GM23338 (cell line): ENCODE results near the genes AKNAD1 and GPSM2.

- PRO-cap = bidirectional peak, plus-strand start at chr1:107937035, minus-strand start at chr1:107936884
- RAMPAGE, long total RNA = no peak
These were observed 28.1 kb downstream of the VAV3 start for GRCh38 chr1:107936827-107937290.

DNA sequence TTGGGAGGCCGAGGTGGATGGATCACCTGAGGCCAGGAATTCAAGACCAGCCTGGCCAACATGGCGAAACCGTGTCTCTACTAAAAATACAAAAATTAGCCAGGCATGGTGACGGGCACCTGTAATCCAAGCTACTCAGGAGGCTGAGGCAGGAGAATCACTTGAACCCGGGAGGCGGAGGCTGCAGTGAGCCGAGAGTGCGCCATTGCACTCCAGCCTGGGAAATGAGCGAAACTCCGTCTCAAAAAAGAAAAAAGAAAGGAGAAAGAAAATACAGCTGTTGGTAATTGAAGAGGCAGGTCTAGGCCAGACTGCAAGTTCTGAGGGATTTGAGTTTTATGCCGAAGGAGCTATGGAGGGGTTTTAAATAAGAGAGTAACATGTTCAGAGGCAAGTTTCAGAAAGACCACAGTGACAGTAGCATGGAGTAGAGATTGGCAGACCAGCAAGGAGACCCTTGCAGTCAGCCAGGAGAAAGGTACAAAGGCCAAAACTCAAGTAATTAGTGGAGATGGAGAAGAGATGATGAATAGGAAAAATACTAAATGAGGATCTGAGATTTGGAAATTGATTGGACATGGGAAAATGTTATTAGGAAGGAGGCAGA is 38.9 kb downstream of the HENMT1 start:
- PRO-cap = no peak
- RAMPAGE, long total RNA = no peak

DNA sequence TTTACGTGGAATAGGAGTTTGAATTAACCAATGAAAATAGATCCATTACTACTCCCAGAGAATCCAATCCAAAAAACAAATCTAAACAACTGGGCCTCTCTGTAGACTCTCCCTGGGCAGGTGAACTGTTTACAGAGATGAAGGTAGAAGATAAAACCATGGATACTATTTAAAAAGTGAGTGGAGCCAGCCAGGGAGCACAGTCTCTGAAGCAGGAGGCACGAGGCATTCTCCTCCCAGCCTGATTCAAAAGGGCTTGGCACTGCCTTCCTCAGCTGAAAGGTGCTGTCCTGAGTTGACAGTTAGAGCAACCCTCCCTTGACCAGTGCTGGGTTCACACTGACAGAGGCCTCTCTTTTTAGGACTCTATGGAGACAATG is 36.9 kb downstream of the HENMT1 start:
- PRO-cap = no peak
- RAMPAGE, long total RNA = no peak

DNA sequence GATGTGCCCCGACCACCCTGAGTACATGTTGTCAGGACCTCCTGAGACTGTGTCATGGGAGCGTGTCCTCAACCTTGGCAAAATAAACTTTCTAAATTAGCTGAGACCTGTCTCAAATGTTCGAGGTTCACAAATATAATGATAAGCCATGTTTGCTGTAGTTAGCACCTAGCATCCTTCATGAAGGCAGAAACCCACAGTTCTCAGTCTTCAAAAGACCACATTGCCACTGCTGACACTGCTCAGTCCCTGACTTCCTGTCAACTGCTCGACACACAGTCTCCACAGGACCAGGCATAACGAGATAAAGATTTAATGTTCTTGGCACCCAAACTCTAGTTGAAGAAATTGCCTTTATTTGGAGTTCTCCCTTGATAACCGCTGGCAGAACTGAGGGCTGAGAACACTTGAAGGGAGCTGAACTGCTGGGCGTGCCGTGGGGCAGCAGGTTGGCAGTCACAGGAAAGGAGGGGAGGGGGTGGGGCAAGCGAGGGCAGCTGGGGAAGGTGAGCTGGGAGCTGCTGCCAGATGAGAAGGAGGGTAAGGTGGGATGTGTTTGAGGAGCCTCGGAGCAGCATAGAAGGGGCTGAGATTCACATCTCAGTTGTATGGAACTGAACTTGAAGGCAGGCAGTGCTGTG is 16.0 kb downstream of the HENMT1 start:
- PRO-cap = no peak
- RAMPAGE, long total RNA = no peak

- PRO-cap = no peak
- RAMPAGE, long total RNA = no peak
These were observed 15.3 kb downstream of the HENMT1 start for GRCh38 chr1:108645452-108646183.

DNA sequence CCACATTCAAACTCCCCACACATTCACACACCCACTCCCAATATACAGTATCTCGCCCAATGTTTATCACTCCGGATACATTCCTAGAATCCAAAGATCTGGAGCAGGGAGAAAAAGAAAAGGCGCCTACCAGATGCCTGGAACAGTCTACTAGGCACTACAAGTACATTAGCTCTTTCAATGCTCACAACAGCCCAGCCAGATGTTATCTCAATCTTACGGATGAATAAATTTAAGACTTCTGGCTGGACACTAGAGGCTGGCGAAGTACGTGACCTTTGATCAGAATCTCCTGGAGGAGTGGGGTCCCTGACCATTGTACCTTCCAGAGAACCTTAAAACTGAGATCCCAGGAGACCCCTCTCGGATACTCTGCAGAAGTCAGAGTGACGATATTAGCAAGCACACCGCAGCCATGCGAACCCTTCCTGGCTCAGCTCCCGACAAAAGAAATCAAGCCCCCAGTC is 460 bp upstream of the PRPF38B start:
- PRO-cap = bidirectional peak, plus-strand start at position 384 of the sequence, minus-strand start at position 343 of the sequence
- RAMPAGE, long total RNA = no peak

DNA sequence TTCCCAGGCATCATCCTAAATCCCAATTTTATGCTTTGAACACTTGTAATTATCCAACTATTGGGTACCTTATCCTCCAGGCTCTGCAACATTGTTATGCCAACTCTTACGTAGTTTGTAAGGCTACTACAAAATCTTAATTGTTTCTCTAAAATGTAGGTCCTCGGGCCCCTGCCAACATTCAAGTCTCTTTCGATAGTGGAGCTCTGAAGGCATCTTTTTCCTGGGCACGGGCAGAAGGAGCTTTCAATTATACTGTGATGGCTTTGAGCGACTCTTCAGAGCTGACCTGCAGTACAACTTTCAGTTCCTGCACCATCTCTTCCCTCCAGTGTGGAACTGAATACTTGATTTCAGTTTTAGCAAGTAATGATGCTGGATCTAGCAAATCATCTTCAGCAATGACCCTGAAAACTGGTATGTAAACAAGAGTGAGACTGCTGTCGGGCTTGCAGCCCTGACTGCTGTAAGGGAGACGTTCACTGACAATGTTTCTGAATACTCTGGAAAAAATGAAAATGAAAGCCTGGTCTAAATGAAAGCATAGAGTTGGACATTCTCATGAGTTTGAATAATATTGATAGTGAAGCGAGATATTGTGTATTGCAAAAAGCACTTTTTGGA is 9.6 kb downstream of the FNDC7 start:
- PRO-cap = no peak
- RAMPAGE, long total RNA = no peak

- PRO-cap = no peak
- RAMPAGE, long total RNA = no peak
These were observed 4.4 kb downstream of the AKNAD1 start for GRCh38 chr1:108852541-108852924.

- PRO-cap = no peak
- RAMPAGE, long total RNA = no peak
These were observed at the start of gene AKNAD1 for GRCh38 chr1:108856960-108857377. Gene AKNAD1, minus strand, starts transcription at chr1:108857094.

DNA sequence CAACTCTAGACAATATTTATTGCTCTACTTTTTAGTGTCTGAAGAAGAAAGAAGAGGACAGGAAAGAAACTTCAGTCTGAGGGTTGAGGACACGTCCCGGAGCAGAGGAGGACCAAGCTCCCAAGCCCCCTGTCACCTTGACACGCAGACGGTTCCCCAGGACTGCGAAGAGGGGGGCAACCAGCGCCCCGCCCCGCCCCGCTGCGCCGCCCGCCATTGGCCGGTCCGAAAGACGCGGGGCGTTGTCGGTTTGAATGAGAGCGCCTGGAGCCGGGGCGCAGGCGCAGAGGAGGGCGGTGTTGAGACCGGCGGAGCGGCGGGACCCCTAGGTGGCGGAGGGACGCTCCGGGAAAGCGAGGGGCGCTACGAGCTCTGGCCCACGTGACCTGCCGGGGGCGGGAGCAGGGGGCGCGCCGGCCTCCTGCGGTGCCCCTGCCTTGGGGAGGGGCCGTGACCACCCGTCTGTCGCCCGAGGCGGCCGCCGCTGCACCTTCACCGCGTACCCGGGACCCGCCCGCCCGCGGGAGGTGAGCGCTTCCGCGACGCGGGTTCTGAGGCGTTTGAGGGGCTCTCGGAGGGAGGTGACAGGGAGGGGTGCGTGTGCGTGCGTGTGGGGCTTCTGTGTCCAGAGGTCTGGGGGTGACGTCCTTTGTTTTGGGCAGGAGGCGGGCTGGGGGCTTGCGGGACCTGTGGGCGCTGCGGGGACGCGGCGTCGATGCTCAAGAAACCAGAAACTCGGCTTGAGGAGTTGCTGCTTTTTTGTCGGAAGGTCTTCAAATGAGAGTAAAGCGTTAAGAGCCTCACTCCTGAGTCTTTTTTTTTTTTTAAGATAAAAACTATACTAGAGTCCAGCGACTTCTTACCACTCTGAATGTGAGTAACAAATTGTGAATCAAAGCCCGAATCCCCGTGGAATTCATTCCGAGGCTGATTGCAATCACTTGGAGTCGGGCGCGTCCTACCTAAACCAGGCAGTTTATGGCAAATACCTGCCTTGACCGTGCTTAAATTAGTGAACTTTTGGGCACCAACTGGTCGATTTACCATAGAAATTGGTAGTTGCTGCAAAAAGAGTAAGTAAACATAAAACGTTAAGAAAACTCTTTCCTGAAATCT is at the start of gene GPSM2:
GPSM2 (plus strand) TSS at position 284 of the 1,116 bp plus-strand sequence.
- PRO-cap = bidirectional peak, plus-strand start at position 284 of the sequence, minus-strand start at position 166 of the sequence; bidirectional peak, plus-strand start at position 652 of the sequence, minus-strand start at position 553 of the sequence; unidirectional peak, minus-strand start at position 980 of the sequence
- RAMPAGE, long total RNA = no peak

- PRO-cap = no peak
- RAMPAGE, long total RNA = no peak
These were observed 21.0 kb downstream of the GPSM2 start for GRCh38 chr1:108897748-108898146.

DNA sequence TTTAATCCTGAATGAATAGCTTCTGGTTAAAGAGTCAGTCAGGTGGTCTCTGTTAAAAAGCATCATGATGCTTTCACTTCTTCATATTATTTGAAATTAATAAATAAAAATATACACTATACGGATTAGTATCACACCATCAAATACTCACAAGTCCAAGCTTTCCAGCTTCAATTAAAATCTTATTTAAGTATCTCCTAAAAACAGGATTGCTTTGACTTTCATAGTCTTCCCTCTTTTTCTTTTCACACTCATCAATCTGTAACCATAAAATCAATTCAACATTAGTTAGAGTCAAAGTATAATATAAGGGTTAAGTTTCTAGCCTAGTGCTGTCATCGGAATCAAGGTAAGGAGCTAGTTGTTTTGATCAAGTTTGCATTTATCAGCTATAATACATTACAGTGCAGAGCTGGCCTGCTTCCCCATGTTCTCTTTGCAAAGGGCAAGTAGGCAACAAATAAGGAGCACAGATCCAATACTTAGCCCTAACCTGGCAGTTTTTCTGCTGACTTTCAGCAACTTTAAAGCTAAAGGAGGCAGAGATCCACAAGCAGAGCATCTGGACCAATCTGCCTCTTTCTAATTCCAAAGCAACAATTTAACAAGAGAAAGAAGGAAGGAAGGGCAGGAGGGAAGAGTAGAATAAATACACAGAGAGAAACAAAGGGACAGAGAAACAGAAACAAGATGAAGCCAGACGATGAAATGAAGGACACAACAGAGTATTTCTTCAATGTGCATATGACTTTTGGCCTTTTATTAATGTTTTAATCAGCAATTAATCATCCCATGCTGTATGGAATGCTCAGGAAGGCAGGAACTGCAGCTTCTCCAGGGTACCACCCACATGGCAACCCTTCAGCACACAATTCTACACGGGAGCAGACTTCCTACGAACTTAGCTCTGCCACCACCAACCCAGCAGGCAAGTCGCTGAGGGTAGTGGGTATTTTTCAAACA is 15.5 kb downstream of the CLCC1 start:
- PRO-cap = bidirectional peak, plus-strand start at position 674 of the sequence, minus-strand start at position 505 of the sequence
- RAMPAGE, long total RNA = no peak

DNA sequence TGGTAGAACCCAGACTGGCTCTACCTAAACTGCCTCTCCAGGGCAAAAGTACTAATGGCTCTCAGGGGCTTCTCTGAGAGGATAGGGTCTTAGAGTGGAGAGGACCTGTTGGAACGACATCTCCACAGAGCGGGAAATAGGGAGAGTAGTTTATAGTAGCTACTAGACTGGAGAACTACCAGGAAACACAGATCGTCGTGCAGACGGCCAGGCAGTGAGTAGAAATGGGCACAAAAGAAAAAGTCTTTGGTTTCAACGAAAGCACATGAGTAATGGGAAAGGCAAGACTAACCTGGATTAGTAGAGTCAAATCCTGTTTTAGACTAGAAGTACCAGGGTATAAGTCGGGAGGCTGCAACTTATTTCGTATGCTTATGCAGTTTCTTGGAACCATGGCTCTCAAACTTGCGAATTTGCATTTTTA is 1.3 kb downstream of the CLCC1 start:
- PRO-cap = no peak
- RAMPAGE, long total RNA = no peak

GRCh38 chr1:109116333-109116802 is 2.5 kb downstream of the ELAPOR1 start:
- PRO-cap = no peak
- RAMPAGE, long total RNA = no peak

DNA sequence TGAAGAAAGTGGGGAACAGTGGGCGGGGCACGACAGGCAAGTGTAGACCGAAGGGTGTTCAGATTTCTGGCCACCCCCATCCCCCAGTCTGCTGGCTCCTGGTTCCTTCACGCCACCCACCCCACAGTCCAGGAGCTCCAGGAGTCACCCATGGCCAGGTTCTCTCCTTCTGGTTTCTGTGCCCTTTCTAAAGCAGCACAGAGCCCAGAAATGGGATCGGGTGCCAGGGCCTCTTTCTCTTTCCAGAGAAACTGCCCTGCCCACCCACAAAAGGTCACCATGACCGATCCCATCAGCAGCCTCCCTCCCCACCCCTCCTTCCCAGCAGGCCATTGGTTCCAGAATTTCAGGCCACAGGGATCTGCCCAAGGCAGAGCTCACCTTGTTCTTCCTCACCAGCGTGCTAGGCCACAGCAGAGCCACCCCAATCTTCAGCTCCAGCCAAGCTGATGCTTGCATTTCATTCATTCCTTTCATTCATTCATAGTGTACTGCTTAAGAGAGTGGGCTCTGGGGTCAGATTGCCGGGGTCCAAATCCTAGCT is 3.1 kb upstream of the CELSR2 start:
- PRO-cap = no peak
- RAMPAGE, long total RNA = no peak

DNA sequence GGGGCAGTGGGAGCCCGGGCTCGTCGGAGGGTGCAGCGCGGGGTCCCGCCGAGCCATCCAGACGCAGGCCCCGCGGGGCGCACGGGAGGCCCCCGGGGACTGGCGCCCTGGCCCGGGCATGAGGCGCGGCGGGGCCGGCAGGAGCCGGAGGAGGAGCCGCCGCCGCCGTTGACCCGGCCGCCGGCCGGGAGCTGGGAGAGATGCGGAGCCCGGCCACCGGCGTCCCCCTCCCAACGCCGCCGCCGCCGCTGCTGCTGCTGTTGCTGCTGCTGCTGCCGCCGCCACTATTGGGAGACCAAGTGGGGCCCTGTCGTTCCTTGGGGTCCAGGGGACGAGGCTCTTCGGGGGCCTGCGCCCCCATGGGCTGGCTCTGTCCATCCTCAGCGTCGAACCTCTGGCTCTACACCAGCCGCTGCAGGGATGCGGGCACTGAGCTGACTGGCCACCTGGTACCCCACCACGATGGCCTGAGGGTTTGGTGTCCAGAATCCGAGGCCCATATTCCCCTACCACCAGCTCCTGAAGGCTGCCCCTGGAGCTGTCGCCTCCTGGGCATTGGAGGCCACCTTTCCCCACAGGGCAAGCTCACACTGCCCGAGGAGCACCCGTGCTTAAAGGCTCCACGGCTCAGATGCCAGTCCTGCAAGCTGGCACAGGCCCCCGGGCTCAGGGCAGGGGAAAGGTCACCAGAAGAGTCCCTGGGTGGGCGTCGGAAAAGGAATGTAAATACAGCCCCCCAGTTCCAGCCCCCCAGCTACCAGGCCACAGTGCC is 727 bp downstream of the CELSR2 start:
- PRO-cap = no peak
- RAMPAGE, long total RNA = no peak

DNA sequence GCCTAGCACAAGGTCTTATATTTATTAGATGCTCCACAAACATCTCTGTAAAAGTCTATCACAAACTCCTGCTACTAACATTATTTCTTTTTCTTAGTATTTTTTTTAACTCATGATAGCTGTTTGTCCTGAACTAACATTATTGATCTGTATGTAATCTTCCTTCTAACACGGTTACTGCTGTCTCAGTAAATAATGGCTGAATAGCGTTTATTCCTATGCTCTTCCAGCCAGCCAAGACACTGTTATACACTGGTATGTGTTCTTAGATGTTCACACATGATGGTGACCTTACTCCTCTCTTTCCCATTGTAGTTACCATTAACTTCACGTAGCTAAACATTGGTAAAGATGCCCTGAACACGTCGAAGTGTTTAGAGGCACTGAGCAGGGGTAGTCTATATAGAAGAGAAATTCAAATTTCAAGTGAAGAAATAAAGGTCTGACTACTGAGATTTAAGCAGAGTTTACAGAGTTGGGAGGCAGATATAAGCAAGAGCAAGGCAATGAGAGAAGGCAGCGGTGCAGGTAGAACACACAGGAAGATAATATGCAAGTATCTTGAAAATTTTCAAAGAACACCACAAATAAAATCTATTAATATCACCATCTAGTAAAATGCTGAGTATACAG is 20.3 kb downstream of the SORT1 start:
- PRO-cap = no peak
- RAMPAGE, long total RNA = no peak

DNA sequence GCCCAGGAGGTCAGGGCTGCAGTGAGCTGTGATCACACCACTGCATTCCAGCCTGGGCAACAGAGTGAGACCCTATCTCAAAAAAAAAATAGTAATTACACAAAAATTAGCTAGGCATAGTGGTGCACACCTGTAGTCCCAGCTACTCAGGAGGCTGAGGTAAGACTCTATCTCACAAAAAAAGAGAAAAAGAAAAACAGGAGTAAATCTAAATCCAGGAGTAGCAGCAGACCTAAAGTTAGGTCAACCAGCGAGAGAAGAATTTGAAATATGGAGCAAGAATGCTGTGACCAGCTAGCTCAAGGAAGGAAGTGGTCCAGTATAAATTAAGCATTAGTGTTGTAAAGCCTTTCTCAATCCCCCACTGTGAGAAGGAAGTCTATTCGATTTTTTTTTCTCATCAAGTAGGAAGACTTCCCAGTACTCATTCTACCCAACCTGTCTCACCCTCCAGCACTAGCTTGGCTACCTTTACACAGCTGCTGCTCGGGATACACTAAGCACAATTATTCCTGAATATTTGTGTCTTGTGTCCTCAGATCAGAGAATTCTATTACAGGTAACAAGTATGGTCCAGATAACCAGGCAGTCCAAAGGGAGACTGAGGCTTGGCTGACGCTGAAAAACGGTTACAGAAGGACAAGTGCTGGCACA is 1.6 kb downstream of the SORT1 start:
- PRO-cap = bidirectional peak, plus-strand start at position 427 of the sequence, minus-strand start at position 272 of the sequence
- RAMPAGE, long total RNA = no peak

GRCh38 chr1:109503895-109504289 is 5.6 kb downstream of the AMIGO1 start:
- PRO-cap = no peak
- RAMPAGE, long total RNA = no peak

GRCh38 chr1:109532698-109533320 is 6.9 kb upstream of the GPR61 start:
- PRO-cap = bidirectional peak, plus-strand start at chr1:109533099, minus-strand start at chr1:109532900
- RAMPAGE, long total RNA = no peak